A375 (cell line): ENCODE measurements around the genes GPR15, COL8A1 and ADGRG7.

GRCh38 chr3:98531828-98532560, at the start of gene GPR15:
Gene GPR15, plus strand, starts transcription at chr3:98531978.
- RAMPAGE, long total RNA = no peak

DNA sequence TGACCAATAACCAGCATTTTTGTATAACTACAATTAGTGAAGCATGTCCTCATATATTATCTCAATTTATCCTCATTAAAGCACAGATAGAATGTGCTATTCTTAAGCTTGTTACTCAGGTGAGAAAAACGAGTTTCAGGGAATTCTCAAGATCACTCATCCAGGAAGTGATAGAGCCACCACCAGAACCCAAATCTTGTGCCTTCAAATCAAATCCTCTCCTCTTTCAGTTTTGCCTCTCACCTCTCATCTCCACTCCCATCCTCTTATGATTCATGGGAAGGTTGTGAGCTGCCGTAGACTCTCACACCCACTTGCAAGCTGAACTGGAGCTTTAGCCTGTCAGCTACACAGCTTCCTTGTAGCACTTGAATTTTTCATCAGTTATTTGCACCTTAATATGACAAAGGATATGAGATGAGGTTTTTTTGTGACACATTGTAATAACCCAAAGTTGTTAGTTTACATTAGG, 25.5 kb downstream of the GPR15 start:
- RAMPAGE, long total RNA = no peak

GRCh38 chr3:98733523-98734333, 29.4 kb upstream of the ST3GAL6 start:
- RAMPAGE, long total RNA = no peak

DNA sequence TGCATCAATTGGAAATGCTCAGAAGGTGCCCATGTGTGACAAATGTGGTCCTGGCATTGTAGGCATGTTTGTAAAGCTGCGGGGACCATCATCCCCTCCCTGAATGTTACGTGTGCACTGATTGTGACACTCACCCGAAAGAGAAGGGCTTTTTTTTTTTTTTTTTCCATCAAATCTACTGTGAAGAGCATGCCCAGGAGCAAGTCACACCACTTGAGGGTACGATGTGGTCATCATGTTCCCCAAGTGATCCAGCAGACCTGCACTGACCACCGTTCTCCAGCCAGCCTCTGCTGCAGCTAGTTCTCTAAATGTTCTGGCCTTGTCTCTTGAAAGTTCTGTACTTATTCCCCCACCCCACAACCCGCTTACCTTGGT, 19.8 kb downstream of the ST3GAL6 start:
- RAMPAGE, long total RNA = no peak

DNA sequence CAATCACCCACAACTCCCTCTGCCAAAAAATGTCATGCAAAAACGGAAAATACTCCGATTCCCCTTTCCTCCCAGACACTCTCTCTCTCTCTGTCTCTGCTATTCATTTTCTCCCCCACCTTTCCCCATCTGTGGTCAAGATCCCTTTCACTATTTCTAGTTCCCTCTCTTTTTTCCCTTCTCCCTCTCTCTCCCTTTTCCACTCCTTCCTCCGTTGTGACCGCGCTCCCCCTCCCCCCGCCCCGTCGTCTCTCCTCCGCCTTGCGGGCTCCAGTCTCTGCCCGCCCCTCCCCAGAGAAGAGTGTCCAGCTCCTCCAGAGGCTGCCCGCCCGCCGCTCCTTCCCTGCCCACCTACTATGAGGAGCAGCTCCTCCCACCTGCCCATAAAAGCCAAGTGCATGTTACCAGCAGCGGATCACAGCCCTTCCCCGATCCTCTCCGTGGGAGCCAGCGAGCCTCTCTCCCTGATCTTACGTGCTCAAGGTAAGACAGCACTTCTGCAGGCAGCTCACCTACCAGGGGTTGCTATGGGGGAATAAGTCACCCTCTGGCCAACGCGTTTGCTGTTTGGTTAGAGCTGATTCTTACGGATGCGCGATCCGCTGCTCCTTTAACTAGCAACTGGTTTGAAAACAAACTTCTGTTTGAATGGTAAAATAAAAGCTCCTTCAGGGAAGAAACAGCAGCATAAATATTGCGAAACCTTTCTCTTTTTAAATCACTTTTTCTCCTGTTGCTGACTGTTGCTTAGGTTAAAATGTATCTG, at the start of gene COL8A1:
TSS of gene COL8A1 (plus strand) at position 413 of the 766 bp plus-strand sequence.
- RAMPAGE, long total RNA = no peak

DNA sequence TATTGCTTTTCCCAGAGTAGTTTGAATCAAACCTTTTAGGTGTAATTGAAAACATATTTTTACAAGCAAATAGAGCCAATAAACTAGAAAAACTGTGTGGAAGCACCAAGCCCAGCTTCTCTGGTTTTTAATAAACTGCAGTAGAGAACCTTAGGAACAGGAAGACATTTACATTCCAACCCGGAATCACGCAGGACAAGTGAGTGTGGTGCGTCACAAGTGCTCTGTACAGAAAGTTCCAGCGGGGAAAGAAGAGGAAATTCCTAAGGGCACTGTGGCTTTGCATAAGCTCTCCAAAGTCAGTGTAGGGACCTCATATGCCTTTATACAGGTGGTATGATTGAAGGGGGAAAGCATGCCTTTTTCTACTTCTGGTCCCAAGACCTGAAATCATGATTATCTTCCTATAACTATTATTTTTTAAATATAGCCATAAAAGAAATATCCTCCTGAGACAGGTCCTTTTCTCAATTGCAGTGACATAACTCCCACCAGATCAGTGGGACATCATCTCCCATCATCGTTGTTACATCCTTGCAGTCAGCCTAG, 21.6 kb downstream of the COL8A1 start:
- RAMPAGE, long total RNA = no peak

GRCh38 chr3:99674044-99674925, 35.9 kb downstream of the COL8A1 start:
- RAMPAGE, long total RNA = no peak

DNA sequence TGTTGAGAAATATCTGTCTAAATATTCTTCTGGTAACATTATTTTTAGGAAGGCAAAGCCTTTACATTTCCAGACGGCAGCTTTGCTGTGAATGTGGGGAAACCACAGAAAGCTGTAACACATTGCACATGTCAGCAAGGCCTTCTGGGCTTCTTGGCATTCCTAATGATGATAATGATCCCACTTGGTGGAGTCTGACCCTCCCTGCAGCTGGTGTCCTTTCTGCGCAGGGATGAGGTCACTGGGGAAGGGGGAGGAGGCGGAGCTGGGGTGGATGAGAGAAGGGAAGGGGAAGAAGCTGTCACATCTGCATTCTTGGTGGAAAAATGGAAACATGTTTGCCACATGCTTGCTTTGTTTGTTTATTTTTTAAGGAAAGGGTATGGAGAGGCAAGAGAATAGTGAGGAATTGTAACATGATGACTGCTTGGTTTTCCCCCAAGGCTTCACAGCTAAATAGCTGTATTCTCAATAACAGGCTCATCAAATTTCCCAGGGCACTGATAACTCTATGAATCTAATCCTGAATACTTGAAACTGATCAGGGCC, 68.6 kb downstream of the FILIP1L start:
- RAMPAGE, long total RNA = no peak

DNA sequence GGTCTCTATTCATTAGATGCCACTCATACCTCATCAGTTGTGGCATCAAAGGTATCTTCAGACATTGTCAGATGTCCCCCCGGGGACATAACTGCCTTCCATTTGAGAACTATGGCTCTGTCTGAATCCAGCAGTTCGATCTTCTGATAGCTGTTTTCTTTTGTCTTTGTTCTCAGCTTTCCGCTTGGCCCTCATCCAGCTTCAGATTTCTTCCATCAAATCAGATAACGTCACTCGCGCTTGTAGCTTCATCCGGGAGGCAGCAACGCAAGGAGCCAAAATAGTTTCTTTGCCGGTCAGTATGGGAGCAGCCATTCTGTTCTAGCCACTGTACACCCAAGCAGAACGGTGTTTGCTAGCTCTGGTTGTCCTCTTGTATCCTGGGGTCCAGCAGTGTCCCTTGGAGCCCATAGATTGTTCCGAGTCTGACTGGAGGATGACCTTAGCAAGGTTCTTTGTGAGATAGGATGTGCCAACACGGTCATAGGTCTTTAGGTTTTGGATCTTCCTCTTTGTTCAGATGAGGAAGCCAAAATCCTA, 4.4 kb downstream of the NIT2 start:
- RAMPAGE, long total RNA = no peak

DNA sequence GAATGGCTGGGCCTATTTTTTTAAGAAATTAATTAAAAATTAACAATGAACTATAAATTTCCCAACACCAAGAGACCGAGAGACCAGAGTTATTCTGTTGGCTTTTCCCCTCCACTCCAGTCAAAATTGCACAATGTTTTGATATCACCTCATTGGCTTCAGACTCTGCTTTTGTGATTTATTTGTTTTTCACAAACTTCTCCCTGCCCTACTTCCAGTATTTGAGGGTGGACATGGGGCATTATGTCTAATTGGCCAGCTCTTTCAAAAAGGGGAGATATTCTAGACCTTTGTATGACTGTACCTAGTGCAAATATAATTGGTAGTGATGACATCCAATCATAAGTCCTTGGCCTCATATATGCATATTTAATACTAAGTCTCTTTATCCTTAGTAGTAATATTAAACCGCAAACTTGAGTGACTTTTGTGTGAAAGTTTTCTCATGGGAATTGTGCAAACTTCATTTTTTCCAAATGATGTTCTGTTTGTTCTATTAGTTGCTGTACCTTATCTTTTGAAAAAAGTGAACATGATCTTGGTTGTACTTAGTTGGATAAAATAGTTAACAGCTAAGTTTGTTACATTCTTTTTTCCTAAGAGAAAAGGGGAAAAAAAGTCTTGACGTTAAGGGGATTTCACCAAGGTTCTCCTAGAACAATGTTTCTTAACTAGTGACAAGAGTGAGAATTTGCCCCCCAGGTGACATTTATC, 43.1 kb downstream of the TMEM45A start:
- RAMPAGE, long total RNA = no peak

GRCh38 chr3:100609170-100610506, at the start of gene ADGRG7:
Gene ADGRG7, plus strand, starts transcription at chr3:100609601.
- RAMPAGE, long total RNA = no peak

- RAMPAGE, long total RNA = no peak
Observed at GRCh38 chr3:100613993-100614507, 4.6 kb downstream of the ADGRG7 start.

DNA sequence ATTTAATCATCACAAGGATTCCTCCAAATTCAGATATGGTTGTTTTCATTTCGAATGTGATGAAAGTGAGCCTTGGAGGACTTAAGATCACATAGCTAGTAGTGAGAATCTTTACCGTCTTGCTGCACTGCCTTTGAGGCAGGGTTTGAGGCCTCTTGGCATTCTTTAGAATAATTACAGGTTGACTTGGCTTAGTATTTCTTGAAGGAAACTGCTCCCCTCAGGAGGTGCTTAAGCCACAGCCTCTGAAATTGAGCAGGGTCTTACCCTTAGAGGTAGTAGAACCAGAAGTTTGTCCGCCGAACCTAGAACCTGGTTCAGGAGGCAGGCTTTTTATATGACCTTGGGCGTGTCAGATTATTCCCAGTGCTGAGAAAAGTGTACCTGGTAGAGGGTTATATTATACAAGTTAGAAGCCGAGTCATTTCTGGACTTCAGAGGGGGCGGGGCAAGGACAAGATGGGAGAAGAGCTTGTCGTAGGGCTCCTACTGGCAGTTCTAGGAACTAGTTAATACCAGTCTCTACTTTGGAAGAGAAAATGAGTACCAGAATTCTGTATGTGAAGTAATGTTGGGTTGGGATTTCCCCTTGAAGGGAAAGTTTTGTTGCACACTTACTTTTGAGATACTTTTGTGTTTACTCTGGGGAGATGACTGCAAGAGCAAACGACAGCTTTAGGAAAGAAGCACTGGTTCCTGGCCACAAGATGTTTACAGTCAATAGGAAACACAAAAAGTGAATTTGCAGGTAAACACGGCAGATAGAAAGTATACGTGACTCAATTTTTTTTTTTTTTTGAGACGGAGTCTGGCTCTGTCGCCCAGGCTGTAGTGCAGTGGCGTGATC, 1.2 kb downstream of the TFG start:
- RAMPAGE, long total RNA = no peak

DNA sequence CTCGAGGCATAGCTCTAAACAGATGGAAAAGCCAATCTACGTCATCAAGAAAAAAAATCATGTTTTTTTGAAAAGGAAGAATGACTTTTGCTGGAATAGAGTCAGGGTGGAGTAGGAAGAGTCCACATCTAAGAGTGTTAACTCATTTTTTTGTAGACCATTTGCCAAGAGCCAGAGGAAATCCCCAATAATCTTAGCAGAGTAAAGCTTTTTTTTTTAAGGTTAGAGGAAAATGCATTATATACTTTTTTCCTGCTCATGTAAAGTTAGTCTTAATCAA, 23.7 kb downstream of the ABI3BP start:
- RAMPAGE, long total RNA = no peak

DNA sequence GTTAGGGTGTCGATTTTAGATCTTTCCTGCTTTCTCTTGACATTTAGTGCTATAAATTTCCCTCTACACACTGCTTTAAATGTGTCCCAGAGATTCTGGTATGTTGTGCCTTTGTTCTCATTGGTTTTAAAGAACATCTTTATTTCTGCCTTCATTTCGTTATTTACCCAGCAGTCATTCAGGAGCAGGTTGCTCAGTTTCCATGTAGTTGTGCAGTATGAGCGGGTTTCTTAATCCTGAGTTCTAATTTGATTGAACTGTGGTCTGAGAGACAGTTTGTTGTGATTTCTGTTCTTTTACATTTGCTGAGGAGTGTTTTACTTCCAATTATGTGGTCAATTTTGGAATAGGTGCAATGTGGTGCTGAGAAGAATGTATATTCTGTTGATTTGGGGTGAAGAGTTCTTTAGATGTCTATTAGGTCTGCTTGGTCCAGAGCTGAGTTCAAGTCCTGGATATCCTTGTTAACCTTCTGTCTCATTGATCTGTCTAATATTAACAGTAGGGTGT, 82.2 kb downstream of the SENP7 start:
- RAMPAGE, long total RNA = no peak

GRCh38 chr3:101466464-101467566, 46.2 kb downstream of the SENP7 start:
- RAMPAGE, long total RNA = no peak

- RAMPAGE, long total RNA = no peak
Observed at GRCh38 chr3:101530465-101531039, 17.5 kb upstream of the SENP7 start.

DNA sequence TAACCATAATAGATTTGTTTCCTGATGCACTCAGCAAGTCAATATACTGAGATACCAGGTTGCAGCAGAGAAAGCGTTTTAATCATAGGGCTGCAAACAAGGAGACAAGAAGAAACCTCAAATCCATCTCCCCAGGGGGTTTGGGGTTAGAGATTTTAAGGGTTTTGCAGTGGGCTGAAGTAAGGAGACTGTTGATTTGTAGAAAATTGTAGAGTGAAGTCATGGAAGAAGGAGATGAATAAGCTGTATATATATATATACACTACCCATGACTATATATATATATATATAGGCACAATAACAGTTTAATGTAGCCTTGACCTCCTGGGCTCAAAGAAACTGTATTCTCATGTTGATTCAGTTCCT, 12.7 kb upstream of the TRMT10C start:
- RAMPAGE, long total RNA = no peak

- RAMPAGE, long total RNA = no peak
Observed at GRCh38 chr3:101592570-101592912, 18.6 kb downstream of the PCNP start.

- RAMPAGE, long total RNA = no peak
Observed at GRCh38 chr3:101852819-101853019, 3.4 kb downstream of the NFKBIZ start.